Hematopoietic multipotent progenitor cell (in vitro differentiated cells): ENCODE measurements around a stretch of chr11.

DNA sequence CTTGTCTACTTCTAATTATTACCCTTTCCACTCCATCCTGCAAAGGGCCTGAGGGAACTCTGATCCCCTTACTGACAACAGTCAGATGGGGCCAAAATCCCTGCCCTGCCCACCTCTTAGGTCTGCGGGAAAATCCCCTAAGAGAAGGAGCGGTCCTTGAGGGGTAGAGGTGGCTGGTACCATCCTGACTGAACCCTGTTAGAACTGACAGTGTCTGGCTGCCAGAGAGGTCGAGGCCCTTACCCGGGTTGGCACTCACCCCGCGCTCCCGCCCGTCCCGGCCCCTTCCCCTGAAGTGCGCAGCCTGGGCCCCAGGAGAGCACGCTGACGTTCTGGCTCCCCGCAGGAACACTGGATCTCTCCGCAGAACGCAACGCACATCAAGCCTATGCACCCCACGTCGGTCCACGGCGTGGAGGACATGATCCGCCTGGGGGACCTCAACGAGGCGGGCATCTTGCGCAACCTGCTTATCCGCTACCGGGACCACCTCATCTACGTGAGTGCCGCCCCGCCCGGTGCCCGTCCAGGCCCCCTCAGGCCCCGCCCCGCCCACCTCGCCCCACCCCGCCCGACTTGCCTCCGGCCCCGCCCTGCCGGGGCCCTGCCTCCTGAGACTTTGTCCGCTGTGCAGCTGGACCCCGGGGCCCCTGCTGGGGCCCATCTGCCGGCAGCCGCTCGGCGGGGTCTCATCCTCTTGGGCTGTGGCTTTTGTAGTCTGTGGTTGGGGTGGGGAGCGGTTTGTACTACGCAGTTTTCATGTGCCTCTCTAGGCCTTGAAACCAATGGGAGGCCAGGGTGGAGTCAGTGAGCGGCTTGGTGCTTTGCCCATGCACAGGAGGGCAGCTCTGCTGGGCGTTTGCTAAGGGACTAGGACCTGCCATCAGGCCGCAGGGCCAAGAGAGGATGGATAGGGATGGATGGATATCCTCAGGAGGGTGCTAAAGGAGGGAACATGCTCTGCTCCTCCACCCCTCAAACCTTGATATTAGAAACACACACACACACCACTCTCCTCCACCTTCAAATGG is 19.7 kb downstream of the MYO7A start:
- CAGE, long polyA plus RNA = no peak

DNA sequence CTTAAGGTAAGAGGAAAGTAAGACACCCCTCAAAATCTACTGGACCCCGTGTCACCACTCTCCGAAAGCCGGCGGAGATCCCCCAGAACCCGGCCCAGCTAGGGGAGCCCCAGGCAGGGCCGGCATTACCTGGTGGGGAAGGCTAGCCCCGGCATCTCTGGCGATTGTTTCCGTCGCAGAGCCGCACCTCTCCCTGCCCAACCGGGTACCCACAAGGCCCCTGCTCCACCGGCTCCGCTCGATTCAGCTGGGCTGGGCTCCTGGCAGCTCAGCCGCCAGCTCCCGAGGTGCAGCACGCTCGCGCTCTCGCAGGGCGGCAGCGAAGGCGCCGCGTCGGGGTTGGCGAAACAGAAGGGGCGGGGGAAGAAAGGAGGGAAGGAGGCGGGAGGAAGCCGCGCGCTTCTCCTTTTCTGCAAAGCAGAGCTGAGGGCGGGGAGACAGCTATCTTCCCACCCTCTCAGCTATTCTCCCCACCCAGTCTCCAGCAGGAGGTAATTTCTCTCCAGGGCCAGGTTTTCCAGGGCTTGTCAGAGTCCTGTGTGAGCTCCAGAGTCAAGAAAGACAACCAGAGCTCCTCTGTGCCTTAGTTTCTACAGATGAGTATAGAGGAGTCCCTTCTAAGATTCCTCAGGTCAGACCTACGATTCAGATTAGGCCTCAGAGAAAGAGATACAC is 62.1 kb downstream of the PAK1 start:
- CAGE, long polyA plus RNA = no peak

GRCh38 chr11:77590335-77590701 is 565 bp downstream of the AQP11 start:
- CAGE, long polyA plus RNA = no peak

- CAGE, long polyA plus RNA = no peak
Observed at GRCh38 chr11:78173888-78174599, 14.4 kb downstream of the KCTD21 start.

GRCh38 chr11:78192381-78192886 is 3.7 kb downstream of the USP35 start:
- CAGE, long polyA plus RNA = no peak

GRCh38 chr11:78217783-78219006 is 29.5 kb downstream of the USP35 start:
- CAGE, long polyA plus RNA = no peak

DNA sequence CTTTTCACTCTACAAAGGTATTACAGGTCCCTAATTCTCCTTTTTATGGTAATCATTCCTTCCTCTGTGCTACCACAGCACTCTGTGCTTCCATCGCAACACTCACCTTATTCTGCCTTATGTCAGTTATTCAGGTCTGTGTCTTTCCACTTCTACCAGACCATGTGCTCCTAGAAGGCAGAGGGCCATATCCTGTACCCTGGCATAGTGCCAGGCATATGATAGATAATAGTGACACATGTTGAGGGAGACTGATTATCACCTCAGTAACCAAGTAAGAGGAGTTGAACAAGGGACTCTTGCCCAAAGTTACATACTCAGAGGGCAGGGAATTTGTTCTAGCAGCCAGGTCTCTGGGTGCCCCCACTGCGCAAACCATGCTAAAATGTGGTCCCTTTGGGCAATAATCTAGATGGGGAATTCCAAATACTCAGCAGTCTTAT is 41.7 kb downstream of the USP35 start:
- CAGE, long polyA plus RNA = no peak

- CAGE, long polyA plus RNA = no peak
Observed at GRCh38 chr11:78369396-78369894, 48.2 kb downstream of the GAB2 start.

DNA sequence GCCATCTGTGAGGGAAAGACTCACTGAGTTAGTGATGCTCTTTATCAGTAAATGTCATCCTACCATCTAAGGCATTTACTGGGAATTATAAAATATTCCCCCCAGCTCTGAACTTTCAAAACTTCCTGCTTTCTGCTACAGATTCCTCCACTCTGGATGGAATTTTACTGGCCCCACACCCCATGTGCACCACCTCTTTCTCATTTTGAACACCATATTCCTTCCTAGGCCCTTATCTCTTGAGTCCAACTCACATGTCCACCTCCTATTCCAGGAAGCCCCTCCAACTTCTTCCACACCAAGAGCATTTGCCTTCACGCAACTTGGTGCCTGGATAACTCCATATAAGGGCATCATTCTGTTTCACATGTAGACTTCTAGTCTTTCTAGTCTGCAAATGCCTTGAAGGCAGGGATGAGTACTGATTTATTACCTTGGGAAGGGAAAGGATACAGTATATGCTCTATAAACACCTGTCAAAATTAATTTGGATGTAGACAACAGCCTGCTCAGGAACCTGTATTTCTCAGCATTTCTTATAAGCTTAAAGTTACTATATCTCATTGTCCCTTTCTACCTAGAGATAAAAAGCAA is 17.5 kb downstream of the GAB2 start:
- CAGE, long polyA plus RNA = no peak

DNA sequence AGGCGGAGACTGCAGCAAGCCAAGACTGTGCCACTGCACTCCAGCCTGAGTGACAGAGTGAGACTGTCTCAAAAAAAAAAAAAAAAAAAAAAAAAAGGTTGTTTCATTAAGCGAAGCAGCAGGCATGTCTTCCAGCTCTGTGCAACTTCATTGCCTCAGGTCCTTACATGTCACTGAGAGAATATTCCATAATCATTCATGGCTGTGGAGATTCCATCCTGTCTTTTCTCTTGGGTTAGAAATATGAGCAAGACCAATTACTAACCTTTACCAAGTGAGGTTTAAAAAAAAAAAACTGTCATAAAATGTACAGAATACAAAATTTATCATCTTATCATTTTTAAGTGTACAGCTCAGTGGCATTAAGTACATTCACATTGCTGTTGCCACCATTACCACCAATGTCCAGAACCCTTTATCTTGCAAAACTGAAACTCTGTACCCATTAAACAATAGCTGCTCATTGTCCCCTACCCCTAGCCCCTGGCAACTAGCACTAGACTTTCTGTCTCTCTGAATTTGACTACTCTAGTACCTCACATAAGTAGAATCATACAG is 16.7 kb downstream of the GAB2 start:
- CAGE, long polyA plus RNA = no peak

DNA sequence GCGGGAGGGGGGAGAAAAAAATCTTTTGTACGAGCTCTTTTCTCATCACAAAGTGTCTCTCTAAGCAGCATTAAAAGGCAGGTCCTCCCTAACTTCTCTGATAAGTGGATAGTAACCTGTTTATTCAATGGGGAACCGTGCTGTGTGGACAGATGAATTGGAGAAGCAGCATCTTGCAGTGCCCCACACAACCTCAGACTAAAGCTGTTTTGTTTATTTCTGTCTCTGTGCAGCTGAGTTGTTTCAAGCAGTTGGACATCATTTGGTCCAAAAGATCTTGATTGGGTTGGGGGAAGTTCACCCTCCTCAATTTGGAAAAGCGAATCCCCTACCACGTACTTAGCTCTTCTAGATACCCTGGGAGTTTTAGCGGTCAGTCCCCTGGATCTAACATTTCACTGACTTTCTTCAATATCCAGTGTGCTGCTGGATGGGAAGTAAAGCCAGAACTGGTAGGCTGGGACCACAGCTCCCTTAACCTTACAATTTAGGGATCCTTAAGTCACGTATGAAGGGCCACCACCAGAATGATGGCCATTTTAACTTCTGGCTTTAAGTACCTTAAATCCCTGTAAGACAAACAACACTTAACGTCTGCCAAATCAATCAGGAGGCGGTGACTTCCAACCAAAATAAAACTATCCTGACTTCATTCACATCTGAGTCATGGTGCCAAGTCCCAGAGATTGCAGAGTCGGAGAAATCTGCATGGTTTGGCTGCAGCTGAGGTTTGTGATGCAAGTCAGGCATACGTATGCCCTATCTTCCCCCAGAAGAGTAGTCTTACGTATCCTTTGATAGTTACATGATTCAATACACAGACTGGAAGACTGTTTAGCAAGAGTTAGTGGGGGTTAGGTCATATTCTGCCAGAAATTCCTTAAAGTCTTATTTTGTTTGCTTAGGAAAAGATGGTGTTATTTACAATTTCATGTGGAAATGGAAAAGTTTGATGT is 1.5 kb upstream of the GAB2 start:
- CAGE, long polyA plus RNA = no peak

DNA sequence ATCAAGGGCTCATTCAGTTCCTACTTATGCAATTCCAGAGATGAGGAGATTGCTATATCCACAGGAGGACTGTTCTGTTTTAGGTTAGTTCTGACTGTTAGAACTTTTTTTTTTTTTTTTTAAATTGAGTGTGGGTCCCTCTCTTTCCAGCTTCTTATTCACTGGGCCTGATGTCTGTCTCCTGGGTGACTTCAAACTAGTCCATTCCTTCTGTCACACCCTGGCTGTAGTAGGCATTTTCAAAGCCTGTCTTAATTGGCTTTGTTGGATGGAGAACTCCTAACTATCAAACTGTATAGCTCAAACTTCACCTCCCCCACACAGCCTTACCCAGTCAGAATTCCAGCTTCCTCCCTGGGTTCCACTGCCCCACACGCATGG is 159.7 kb upstream of the NARS2 start:
- CAGE, long polyA plus RNA = no peak

GRCh38 chr11:78833354-78833803 is 258.7 kb upstream of the NARS2 start:
- CAGE, long polyA plus RNA = no peak

DNA sequence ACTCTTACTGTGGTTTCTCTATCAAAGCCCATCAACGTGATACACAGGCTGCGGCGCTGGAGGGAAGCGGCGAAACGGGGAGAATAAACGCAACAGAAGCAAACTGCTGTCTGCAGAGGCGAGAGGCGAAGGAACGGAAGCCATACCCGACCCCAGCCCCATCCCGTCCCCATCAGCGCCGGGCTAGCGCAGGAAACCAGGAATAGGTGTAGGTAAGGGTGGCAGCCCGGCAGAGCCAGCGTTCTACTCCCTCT is 2.6 kb downstream of the TENM4 start:
- CAGE, long polyA plus RNA = no peak

DNA sequence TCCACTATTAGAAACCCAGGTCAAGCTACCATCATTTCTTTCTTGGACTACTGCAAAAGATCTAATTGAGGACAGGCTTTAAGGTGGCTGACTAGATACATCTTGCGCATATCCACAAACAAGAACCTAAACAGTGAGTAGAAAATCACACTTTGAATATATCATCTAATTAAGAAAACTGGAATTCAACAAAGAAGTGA is 1040.5 kb downstream of the FAM181B start:
- CAGE, long polyA plus RNA = no peak

GRCh38 chr11:82732223-82733021 is 1.2 kb downstream of the FAM181B start:
- CAGE, long polyA plus RNA = no peak

DNA sequence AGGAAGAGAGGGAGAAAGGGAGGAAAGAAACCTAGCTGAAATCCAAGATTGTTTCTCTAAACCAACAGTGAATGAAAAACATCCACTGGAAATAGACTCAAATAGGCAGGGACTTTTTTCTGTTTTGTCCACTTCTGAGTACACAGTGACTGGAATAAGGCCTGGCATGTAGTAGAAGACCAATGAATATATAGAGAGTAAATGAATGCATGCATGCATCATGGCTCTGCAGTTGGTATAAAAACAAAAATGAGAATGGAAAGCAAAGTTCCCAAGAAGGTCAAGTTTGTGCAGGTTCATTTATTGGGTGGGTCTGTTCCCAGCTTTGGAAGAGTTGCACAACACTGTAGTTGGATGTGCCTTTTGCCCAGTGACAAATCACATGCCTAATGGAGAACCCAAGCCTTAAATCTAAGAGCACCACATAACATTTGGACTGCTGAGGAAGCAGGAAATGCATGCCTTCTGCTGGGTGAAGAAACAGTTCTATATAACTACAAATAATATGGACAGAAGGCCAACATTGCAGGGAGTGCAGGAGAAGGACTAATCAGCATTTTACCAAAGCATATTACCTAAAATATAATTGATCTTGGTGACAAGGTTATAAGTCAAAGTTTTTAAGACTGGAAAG is 30.6 kb downstream of the PRCP start:
- CAGE, long polyA plus RNA = no peak

DNA sequence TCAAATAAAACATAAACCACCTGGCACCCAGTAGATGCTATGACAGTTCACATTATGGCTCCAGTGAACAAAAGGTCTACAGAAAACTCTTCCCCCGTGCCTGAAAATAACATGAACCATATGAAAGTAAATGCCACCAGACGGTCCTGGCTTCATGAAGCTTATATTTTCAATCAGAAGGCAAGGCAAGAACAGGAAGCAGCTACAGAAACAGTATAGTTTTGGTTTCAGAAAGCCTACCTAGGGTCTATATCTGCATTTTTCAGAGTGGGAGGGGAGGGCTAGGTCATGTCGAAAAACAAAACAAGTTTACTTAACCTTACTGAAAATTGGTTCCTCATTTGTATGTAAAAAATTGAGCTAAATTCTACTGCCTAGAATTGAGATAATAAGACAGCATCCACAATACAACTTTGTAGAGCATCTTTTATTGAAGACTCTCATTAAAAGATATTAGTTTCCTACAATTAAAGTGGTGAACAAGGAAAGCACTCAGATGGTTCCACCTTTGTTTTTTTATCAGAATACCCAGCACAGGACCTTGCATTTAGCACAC is 9.7 kb downstream of the RAB30 start:
- CAGE, long polyA plus RNA = no peak

- CAGE, long polyA plus RNA = no peak
Observed at GRCh38 chr11:83115453-83116219, 41.3 kb upstream of the PCF11 start.

- CAGE, long polyA plus RNA = no peak
Observed at GRCh38 chr11:83165655-83166742, 9.1 kb downstream of the PCF11 start.